HT1080 (cell line): ENCODE results near the genes ZNF211 and ZNF551.

DNA sequence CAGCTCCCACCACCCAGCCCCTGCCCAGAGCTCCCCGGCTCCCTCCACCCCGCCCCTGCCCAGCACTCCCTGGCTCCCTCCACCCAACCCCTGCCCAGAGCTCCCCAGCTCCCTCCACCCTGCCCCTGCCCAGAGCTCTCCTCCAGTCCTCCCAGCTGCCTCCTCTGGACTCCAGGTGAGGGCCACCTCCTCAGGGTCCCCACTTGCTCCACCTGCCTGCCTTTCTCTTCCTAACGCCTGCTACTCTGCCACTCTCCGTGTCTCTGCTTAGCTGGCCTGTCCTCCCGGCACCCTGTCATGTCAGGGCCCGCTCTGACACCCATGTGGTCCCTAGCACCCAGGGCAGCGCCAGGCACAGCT is 12.8 kb downstream of the ZNF787 start:
RAMPAGE:
- cytosol, long total RNA = no peak
- long total RNA = no peak
- nucleus, long total RNA = no peak

DNA sequence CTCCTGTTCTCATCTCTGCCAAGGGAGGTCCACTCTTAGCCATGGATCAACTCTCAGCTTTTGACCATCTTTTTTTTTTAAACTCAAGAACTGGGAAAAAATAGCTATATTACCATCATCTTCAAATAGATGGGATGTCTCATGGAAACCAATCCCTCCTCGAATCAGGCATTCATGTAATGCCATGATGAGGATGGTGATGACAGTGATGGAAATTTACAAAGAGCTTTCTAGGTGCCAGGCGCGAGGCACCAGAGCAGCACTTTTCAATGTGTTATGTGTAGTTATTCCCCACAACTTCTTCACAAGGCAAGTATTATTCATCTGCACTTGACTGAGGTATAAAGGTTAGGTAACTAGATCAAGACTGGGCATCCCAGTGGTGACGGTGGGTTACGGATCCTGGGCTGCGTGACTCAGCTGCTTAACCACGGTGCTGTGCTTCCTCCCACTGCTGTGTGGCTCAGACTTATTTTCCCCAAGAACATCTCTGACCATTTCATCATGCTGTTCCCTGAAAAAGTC is 19.2 kb downstream of the EDDM13 start:
RAMPAGE:
- cytosol, long total RNA = no peak
- long total RNA = no peak
- nucleus, long total RNA = no peak

DNA sequence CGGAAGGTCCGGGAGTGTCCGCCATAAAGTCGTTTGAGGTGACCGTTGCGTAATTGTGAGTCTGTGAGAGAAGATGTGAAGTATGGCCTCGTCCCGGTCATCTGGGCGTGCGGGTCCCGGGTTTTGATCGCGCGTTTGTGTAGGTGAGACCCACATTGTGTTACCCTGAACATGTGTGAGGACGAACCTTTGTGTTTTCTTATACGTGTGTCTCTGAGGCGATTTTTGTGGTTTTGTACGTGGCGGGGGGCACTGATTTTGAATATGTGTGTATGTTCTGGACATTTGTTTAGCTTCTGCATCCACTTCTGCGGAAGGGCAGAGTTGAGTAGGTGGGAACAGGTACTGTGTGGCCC is 1.1 kb upstream of the ZNF667 start:
RAMPAGE:
- cytosol, long total RNA = no peak
- long total RNA = no peak
- nucleus, long total RNA = no peak

DNA sequence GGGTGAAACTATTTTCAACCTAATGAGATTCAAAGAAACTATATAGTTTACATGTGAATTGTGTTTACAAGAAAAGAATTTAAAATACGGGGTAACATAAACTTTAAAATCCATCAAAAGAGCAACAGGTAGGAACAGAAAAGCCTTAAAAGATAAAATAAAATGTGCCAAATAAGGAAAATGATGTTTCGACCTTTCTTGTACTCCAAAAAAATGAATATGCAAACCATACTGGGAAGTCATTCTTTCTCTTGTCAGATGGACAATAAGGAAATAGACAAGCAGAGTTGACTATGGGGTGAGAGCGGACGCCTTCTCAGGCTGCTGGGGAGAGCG is 122.6 kb upstream of the PEG3 start:
RAMPAGE:
- cytosol, long total RNA = no peak
- long total RNA = no peak
- nucleus, long total RNA = no peak

RAMPAGE:
- cytosol, long total RNA = no peak
- long total RNA = no peak
- nucleus, long total RNA = no peak
Measured at GRCh38 chr19:57002155-57002624, 117.6 kb upstream of the USP29 start.

DNA sequence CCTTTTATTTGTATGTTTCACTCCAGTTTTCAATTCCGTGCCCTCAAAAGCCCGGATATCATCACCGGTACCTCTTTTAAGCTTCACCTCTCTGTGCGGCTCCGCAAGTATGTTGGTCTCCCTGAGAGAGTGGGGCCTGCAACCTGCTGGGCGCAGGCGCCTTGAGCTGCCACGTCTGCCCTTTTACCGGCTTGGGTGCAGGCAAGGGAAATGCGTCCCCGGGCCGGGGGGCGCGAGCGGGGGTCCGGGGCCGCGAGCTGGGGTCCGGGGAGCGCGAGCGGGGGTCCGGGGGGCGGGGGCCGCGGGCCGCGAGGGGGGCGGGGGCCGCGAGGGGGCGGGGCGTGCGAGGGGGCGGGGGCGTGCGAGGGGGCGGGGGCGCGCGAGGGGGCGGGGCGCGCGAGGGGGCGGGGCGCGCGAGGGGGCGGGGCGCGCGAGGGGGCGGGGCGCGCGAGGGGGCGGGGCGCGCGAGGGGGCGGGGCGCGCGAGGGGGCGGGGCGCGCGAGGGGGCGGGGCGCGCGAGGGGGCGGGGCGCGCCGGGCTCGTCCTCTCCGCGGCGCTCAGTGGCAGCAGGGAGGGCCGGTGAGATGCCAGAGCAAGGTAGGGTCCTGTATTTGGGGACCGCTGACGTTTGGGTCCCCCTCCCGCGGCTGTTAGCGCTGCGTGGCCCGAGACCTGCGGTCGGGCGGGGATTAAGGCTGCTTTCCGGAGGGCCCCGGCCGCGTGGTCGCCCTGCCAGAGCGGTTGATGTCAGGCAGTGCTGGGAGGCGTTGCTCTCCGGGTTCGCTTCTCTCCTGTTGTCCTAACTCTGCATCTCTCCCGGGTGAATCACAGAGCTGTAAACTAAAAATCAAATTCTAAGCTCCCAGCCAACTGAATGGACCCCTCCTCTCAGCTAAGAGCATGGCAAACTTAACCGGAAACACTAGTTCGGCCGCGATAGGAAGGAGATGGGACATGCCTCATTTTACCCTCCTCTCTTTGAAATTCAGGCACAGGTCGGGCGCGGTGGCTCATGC is 4.7 kb upstream of the DUXA start:
RAMPAGE:
- cytosol, long total RNA = no peak
- long total RNA = no peak
- nucleus, long total RNA = no peak

RAMPAGE:
- cytosol, long total RNA = no peak
- long total RNA = no peak
- nucleus, long total RNA = no peak
Measured at GRCh38 chr19:57352158-57352876, 1.2 kb downstream of the ZNF304 start.

RAMPAGE:
- cytosol, long total RNA = no peak
- long total RNA = no peak
- nucleus, long total RNA = no peak
Measured at GRCh38 chr19:57368746-57369088, 5.4 kb downstream of the TRAPPC2B start.

DNA sequence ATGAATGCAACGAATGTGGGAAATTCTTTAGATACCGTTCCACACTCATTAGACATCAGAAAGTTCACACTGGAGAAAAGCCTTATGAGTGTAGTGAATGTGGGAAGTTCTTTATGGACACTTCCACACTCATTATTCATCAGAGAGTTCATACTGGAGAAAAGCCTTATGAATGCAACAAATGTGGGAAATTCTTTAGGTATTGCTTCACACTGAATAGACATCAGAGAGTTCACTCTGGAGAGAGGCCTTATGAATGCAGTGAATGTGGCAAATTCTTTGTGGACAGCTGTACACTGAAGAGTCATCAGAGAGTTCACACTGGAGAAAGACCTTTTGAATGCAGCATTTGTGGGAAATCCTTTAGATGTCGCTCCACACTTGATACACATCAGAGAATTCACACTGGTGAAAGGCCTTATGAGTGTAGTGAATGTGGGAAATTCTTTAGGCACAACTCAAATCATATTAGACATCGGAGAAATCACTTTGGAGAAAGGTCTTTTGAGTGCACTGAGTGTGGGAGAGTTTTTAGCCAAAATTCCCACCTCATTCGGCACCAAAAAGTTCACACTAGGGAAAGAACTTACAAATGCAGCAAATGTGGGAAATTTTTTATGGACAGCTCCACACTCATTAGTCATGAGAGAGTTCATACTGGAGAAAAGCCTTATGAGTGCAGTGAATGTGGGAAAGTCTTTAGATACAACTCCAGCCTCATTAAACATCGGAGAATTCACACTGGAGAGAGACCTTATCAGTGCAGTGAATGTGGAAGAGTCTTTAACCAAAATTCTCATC is 9.9 kb downstream of the ZNF17 start:
RAMPAGE:
- cytosol, long total RNA = no peak
- long total RNA = no peak
- nucleus, long total RNA = no peak

DNA sequence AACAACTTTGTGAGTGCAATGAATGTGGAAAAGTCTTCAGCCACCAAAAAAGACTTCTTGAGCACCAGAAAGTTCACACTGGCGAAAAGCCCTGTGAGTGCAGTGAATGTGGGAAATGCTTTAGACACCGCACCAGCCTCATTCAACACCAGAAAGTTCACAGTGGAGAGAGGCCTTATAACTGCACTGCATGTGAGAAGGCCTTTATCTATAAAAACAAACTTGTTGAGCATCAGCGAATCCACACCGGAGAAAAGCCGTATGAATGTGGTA is 11.4 kb downstream of the ZNF549 start:
RAMPAGE:
- cytosol, long total RNA = no peak
- long total RNA = no peak
- nucleus, long total RNA = no peak

GRCh38 chr19:57632953-57633542 is at the start of gene ZNF211:
TSS of gene ZNF211 (plus strand) at chr19:57633168.
RAMPAGE:
- cytosol, long total RNA = no peak
- long total RNA = start-site peak on the plus strand at chr19:57633159-57633205, 35 reads
- nucleus, long total RNA = no peak

RAMPAGE:
- cytosol, long total RNA = no peak
- long total RNA = start-site peak on the plus strand at chr19:57681972-57682012, 56 reads
- nucleus, long total RNA = no peak
Measured at GRCh38 chr19:57681584-57682728, at the start of gene ZNF551. TSS of gene ZNF551 (plus strand) at chr19:57681977.

DNA sequence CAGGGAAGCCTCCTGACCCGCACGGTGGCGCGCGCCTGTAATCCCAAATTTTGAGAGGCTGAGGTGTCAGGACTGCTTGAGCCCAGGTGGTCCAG is 247 bp upstream of the ZNF552 start:
RAMPAGE:
- cytosol, long total RNA = no peak
- long total RNA = no peak
- nucleus, long total RNA = no peak

RAMPAGE:
- cytosol, long total RNA = no peak
- long total RNA = no peak
- nucleus, long total RNA = no peak
Measured at GRCh38 chr19:58003001-58003769, 565 bp upstream of the ZNF606 start.

RAMPAGE:
- cytosol, long total RNA = no peak
- long total RNA = no peak
- nucleus, long total RNA = no peak
Measured at GRCh38 chr19:58278118-58278387, 702 bp upstream of the ZNF8 start.

GRCh38 chr19:58396048-58396751 is 744 bp downstream of the RNF225 start:
RAMPAGE:
- cytosol, long total RNA = no peak
- long total RNA = no peak
- nucleus, long total RNA = no peak

DNA sequence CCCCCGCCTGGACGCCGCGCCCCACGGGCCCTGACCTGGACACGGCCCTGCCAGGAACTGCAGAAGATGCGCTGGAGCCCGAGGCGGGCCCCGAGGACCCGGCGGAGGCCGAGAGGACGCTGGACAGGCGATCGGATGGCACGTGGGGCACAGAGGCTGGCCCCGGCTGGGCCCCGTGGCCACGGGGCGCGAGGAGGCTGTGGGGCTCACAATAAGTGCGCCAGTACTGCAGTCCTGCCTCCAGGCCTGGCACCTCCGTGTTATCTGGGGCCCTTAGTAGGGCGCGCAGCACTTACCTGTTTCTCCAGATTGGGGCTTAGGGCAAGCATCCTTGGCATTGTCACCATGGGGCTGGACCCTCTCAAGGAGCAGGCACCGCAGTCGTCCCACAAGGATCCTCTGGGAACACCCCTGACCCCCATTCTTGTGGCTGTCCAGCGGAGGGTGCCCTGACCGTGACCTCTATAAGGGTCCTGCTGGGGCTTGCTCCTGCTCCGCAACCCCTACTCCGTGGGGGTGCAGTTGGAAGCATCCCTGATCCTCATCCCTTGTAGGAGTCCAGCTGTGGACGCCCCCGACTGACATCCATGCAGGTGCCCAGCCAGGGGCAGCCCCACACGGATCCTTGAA is 1.5 kb downstream of the RNF225 start:
RAMPAGE:
- cytosol, long total RNA = no peak
- long total RNA = no peak
- nucleus, long total RNA = no peak

GRCh38 chr19:58409201-58409880 is 892 bp downstream of the ZNF584 start:
RAMPAGE:
- cytosol, long total RNA = no peak
- long total RNA = no peak
- nucleus, long total RNA = no peak

RAMPAGE:
- cytosol, long total RNA = no peak
- long total RNA = no peak
- nucleus, long total RNA = no peak
Measured at GRCh38 chr19:58417186-58417844, 8.9 kb downstream of the ZNF584 start.

DNA sequence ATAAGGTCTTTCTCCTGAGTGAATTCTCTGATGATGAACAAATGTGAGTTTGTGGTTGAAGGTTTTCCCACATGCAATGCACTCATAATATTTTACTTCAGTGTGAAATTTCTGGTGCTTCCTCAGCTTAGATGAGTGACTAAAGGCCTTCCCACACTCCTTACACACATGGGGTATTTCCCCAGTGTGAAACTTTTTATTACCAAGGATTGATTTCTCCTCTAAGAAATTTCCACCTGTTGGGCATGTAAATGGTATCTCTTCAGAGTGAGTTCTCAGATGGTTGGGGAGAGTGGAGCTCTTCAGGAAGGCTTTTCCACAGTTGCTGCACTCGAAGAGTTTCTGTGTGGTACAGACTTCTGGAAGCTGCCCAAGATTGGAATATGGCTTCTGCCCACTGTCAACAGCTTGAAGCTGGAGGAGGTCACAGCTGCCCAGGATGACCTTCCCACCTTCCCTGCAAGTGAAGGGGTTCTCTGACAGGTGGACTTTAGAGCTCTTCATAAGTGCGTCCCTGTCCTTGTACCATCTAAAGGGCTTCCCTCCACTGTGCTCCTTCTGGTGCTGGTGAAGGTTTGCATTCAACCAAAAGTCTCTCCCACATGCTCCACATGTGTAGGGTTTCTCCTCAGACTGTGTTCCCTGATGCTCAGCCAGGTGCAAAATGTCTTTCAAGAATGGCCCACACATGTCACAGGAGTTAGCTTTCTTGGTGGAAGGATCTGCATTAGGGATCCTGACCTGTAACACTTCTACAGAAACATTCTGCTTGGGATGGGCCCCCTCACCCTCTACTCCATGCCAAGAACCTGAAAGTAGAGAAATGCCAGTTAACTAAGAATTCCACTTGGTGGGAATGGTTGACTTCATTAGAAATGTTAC is 5.3 kb downstream of the ZNF132 start:
RAMPAGE:
- cytosol, long total RNA = no peak
- long total RNA = no peak
- nucleus, long total RNA = no peak